Parietal lobe (tissue), 2 donors: ENCODE measurements around the genes FOXI3 and MRPS5.

- RAMPAGE, long total RNA: no peak
These were observed 13.7 kb downstream of the CD8A start for GRCh38 chr2:86776988-86777378.

GRCh38 chr2:86809447-86810263 lies 18.9 kb upstream of the CD8A start:
- RAMPAGE, long total RNA: no peak

GRCh38 chr2:87018946-87019477 lies 2.6 kb downstream of the PLGLB1 start:
- RAMPAGE, long total RNA: no peak

DNA sequence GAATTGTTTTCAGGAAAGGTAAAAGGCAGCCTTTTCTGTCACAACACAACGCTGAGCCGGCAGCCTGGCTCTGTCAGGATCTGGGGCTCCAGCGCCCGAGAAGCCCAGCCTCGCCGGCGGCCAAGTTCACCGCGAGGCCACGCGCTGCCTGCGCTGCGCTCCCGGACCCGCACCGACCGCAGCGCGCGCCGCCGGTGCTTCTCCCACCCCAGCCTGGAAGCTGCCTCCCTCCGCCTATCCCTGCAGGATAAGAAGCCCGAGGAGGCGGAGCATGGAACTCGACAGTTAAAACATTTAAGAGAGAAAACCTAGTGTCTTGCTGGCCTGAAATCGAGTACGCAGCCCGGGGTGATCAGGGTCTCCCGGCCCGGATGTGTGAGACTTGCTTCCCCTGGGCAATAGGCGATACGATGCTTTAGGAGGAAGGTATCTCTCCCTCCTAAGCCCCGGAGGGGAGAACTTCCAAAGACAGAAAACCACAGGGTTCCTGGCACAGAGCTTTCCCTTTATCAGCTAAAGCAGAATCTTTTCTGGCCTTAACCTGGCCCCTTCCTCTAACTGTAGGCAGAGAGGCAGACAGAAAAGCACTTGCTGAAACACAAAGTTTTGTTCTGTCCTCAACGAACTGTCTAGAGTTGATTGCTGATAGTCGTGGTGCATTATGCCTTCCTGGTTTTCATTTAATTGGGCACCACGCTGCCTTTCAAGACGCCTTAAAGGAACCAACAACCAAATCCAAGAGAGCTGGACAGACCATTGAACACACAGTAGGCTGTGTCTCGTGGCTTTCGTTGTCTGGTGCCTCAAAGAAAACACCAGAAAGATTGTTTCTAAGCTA lies 163.5 kb upstream of the PLGLB2 start:
- RAMPAGE, long total RNA: no peak

DNA sequence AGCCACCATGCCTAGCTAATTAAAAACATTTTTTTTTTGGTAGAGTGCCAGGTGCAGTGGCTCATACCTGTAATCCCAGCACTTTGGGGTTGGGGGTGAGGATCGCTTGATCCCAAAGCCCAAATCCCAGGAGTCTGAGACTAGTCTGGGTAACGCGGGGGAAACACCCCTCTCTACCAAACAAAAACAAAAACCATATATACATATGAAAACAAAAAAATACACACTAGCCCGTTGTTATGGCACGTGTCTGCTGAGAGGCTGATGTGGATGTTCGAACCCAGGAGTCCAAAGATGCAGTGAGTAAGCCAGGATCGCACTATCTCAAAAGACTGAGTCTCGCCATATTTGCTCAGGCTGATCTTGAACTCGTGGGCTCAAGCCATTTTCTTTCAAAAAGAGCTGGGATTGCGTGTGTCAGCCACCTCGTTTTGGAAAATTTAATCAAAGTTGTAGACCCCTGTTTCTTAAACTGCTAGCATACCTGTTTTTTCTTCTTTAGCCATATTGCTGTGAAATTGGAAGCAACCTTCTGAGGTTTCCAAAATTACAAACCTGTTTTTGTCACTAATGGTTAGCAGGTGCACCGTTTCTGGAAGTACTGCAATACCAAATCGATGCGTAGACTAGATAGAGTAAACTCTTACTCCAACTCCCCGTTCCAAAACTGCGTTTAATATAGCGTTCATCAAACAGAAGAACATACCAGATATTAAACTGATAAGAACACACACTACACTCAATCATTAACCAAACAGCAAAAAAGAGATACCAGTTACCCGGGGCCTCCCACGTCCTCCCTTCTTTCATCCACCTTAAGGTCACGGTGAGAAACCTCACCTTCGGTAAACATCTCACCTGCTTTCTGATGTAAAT lies 39.6 kb downstream of the KRCC1 start:
- RAMPAGE, long total RNA: no peak

- RAMPAGE, long total RNA: no peak
These were observed 17.1 kb upstream of the FABP1 start for GRCh38 chr2:88144670-88145694.

DNA sequence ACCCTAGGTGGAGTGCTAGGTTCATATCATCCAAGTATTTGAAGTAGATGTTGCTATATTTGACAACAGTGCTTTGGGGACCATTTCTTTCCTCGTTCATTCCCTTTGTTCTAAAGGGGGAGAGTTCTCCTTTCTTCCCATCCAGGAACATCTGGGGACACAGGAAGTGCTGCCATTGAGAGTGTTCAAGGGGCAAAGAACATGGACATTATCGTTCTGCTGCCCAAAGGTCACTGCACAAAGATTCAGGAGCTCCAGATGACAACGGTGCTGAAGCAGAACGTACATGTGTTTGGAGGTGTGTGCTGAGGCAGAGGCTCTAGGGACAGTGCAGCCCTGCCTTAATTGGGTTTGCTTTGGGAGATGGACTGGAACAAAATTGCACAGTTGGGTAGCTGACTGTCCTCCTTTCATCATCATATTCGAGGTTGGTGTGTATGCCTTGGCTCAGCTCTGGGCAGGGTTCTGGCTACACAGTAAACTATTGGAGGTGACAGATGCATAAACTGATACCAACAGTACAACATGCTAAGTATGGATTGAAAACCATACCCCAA lies 5.0 kb downstream of the THNSL2 start:
- RAMPAGE, long total RNA: no peak

- RAMPAGE, long total RNA: no peak
These were observed at the start of gene FOXI3 for GRCh38 chr2:88451990-88452983. TSS of gene FOXI3 (minus strand) at chr2:88452693.

- RAMPAGE, long total RNA: no peak
These were observed 13.8 kb downstream of the TEX37 start for GRCh38 chr2:88538304-88538594.

DNA sequence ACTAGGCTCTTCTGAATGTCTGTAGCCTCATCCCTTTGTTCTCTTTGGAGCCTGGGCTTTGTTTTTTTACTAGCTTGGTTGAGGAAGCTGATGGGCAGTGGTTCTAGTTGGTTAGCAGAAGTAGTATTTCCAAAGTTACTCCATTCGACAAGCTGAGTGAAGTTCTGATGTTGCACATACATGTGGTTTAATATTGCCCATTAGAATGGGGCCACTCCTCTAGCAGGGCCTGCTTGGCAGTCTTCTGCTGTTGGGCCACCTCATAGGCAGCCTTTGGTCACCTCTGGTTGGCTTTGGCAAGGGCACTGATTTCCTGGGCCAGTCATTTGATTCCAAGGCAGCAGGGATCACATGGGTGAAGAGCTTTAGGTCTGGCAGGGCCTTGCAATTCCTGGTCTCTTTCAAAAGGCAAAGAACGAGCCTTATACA lies 2.5 kb downstream of the RPIA start:
- RAMPAGE, long total RNA: no peak

- RAMPAGE, long total RNA: no peak
These were observed 46.2 kb downstream of the RPIA start for GRCh38 chr2:88737684-88738047.

DNA sequence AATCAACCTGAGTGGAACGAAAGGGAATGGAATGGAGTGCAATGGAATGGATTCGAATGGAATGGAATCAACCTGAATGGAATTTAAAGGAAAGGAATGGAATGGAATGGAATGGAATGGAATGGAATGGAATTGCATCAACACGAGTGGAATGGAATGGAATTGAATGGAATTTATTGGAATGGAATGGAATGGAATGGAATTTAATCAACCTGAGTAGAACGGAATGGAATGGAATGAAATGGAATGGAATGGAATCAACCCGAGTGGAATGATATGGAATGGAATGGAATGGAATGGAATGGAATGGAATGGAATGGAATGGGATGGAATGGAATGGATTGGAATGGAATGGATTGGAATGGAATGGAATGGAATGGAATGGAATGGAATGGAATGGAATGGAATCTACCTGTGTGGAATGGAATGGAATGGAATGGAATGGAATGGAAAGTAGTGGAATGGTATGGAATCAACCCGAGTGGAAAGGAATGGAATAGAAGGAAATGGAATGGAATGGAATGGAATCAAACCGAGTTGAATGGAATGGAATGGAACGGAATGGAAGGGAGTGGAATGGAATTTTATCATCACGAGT lies 1147.0 kb downstream of the RPIA start:
- RAMPAGE, long total RNA: no peak

- RAMPAGE, long total RNA: no peak
These were observed 2820.8 kb upstream of the AQP7B start for GRCh38 chr2:91766222-91766805.

DNA sequence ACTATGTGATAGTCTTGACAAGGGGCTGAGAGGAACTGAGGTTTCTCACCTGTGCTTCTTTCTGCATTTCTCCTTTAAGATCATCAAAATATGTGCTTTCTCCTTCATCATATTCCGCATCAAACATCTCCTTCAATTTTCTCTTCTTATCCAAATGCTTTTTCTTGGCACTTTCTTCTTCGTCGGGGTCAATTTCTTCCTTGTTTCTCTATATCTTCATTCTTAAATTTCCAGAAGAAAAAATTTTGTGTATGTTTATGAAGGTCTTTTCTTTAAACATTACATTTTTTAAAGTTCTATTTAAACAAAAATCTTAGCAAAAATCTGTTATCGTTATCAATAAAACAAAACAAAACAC lies 384.8 kb upstream of the AQP7B start:
- RAMPAGE, long total RNA: no peak

DNA sequence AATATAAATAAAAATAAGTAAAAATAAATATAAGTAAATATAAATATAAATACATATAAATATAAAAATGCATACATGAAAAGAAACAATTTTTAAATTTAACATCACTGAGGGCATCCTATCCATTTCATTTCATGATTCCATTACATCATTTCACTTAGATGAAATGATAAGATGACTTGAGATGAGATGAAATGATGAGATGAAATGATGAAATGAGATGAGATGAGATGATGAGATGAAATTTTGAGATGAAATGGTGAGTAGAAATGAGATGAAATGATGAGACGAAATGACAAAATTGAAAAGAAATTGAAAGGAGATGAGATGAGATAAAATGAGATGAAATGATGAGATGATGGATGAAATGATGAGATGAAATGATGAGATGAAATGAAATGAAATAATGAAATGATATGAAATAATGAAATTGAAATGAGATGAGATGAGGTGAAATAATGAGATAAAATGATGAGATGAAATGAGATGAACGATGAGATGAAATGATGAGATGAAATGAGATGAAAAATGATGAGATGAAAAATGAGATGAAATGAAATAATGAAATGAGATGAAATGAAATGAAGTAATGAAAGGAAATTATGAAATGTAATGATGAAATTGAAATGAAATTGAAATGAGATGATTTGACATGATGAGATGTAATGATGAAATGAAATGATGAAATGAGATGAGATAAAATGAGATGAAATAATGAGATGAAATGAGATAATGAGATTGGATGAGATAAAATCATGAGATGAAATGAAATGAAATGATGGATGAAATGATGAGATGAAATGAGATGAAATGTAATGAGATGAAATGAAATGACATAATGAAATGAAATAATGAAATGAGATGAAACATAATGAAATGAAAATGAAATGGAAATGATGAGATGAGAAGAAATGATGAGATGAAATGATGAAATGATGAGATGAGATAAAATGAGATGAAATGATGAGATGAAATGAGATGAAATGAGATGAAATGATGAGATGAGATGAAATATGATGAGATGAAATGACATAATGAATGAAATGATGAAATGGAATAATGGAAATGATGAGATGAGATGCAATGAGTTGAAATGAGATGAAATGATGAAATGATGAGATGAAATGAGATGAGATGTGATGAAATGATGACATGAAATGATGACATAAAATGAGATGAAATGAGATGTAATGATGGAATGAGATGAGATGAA lies 367.8 kb upstream of the AQP7B start:
- RAMPAGE, long total RNA: no peak

DNA sequence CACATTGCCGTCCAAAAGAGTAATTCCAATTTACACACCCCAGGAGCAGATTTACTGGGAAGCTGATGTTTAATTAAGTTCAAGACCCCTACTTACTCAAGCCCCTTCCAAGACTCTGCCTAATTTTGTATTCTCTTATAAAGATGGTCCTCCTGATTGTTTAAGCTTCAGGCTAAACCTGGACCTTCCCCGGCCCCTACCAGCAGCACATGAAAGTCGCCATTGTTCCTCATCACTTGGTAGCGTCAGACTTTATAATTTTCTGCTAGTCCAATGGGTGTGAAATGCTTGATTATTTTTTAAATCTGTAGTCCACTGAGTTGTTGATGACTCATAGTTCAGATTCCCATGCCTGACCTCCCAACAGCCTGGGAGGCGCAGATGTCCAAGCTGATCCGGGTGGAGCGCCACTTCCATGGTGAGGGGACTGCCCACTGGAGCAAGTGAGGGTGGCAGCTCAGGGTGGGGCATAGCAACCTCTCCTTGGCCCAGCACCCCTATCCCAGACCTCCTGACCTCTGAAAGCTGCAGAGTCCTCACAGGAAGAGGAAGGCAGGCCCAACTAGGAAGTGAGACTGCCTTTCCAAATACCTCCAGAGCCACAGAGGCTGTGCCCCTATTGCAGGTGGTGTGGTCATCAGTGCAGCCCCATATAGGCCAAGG lies 4.3 kb downstream of the MAL start:
- RAMPAGE, long total RNA: no peak

GRCh38 chr2:95040946-95041461 lies 15.5 kb downstream of the MAL start:
- RAMPAGE, long total RNA: no peak

- RAMPAGE, long total RNA: no peak
These were observed 35.3 kb downstream of the MAL start for GRCh38 chr2:95060833-95061281.

DNA sequence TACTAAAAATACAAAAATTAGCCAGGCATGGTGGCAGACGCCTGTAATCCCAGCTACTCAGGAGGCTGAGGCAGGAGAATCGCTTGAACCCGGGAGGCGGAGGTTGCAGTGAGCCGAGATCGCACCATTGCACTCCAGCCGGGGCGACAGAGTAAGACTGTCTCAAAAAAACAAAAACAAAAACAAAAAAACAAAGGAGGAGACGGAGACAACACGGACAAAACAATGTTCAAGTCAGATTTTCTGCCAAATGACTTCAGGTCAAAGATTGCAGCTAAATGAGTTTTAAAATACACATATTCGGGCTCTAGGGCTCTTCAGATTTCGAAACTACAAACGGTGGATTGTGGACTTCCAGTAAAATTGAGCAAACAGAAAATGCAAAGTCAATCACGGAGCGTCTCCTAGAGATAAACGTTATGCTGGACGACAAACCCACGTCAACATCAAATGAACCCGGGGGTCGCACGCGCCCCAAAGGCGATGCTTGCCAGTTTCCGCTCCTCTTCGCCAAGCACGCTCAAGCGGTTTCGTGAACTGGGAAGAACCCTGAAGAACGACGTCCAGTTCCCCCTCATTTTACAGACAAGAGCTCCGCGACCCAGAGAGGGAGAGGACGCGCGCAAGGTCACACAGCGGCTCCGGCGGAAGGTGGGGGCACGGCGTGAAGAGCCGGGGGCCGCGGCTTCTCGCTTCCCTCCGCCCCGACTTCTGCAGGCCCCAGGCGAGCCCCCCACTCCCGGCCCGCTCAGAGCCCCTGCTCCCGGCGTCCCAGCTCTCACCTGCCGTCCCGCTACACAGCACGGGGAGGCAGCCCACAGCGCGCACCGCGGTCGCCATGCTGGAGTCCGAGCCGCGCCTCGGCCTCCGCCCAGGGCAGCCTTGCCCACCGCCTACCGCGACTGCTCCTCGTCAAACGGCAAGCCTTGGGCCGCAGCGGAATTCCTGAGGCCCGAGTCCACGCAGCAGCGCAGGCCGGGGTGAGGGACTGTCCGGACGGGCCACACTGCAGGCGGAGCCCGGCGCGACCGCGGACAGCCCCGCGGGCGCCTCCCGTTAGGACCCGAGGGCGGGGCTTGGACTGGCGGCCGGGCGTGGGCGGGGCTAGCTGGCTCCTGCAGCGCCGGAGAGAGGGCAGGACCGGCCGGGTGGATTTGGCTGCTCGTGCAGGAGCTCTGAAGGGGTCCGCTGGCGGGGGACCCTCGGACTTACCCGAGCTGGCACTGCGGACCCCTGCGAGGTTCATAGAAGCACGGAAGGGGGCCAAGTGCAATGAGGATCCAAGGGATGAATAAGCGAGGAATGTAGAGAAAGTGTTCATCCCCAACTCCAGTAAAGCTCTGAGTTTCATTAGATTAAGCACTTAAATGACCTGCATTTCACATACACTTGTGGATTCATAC lies at the start of gene MRPS5:
Gene MRPS5, minus strand, starts transcription at position 857 of the 1,403 bp plus-strand sequence.
- RAMPAGE, long total RNA: start-site peak on the minus strand centred at position 845 of the sequence, 58 bp wide, 1,576 and 781 reads in 2 replicates; start-site peak on the minus strand centred at position 1,031 of the sequence, 56 bp wide, 569 and 143 reads in 2 replicates

DNA sequence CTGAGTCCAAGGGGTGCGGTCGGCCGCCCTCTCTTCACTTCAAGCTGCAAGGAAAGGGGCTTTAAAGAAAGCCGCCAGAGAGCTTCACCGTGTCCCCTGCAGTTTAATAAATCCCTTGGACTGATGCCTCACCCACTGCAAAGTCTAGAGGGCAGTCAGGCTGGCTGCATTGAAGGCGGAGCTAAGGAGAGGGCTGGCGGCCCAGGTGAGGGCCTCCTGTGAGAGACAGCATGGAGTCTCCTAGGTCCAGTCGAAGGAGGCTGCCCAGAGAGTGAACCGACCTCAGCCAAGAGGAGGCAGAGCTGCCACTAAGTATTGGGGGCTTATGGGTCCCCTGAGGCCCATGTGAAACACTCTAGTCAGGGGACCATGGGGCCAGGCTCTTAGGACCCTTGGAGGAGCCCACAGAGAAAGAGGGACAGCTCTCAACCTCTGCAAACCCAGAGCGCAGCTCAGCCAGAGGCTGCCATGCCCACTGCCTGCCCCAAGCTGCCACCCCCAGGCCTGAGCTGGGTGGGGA lies 3.5 kb upstream of the KCNIP3 start:
- RAMPAGE, long total RNA: no peak